ENCODE measurements around the gene PITX1.

GRCh38 chr5:134058937-134059481 is 54.2 kb upstream of the VDAC1 start:
- PRO-cap: no peak
- RAMPAGE, long total RNA: no peak

GRCh38 chr5:134129207-134129938 is 14.9 kb downstream of the TCF7 start:
- PRO-cap: no peak
- RAMPAGE, long total RNA: no peak

GRCh38 chr5:134134935-134135544 is 20.6 kb downstream of the TCF7 start:
- PRO-cap: no peak
- RAMPAGE, long total RNA: no peak

DNA sequence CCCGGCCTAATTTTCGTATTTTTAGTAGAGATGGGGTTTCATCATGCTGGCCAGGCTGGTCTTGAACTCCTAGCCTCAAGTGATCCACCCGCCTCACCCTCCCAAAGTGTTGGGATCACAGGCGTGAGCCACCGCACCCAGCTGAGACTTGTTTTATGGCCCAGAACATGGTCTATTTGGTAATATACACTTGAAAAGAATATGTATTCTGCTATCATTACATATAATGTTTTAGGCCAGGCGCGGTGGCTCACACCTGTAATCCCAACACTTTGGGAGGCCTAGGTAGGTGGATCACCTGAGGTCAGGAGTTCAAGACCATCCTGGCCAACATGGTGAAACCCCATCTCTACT is 16.9 kb downstream of the SKP1 start:
- PRO-cap: no peak
- RAMPAGE, long total RNA: no peak

GRCh38 chr5:134226887-134227302 is 1.0 kb upstream of the PPP2CA start:
- PRO-cap: no peak
- RAMPAGE, long total RNA: no peak

- PRO-cap: no peak
- RAMPAGE, long total RNA: no peak
Observed at GRCh38 chr5:134236395-134236829, 10.5 kb upstream of the PPP2CA start.

GRCh38 chr5:134399123-134399746 is 12.4 kb downstream of the CDKN2AIPNL start:
- PRO-cap: no peak
- RAMPAGE, long total RNA: no peak

- PRO-cap: no peak
- RAMPAGE, long total RNA: no peak
Observed at GRCh38 chr5:134503235-134503784, 22.2 kb upstream of the JADE2 start.

DNA sequence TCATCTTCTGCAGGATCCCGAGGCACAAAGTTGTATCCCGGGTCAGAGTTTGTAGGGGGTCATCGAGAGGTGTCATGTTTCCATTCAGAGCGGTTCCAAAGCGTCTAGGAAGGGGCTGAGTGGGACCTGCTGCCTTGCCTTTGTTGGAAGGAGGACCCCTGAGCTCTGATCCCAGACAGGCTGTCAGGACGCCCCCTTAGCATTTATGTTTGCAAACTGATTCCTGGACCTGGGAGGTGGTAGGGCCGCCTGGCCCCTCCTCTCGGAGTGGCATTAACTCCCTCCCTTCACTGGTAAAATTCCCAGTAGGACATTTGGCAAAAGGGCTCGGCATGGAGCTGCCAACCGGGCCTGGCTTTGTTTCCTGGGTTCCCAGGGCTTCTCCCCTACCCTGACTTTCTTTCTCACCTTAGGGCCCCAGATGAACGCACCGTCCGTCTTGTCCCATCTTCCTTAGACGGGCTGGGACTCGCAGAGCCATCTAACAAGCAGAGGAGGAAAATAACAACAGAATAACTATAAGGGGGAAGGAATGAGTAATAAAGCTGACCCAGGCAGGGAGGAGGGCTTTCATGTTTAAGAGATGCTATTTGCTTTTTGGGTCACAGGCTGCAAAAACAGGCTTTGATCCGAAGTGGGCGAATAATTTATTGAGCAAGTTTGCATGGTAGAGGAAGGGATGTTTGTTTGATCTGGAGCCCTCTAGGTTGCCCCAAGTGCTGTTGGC is 2.6 kb downstream of the JADE2 start:
- PRO-cap: no peak
- RAMPAGE, long total RNA: no peak

- PRO-cap: no peak
- RAMPAGE, long total RNA: no peak
Observed at GRCh38 chr5:134566130-134566618, 40.7 kb downstream of the JADE2 start.

- PRO-cap: no peak
- RAMPAGE, long total RNA: no peak
Observed at GRCh38 chr5:134573417-134573981, 48.0 kb downstream of the JADE2 start.

DNA sequence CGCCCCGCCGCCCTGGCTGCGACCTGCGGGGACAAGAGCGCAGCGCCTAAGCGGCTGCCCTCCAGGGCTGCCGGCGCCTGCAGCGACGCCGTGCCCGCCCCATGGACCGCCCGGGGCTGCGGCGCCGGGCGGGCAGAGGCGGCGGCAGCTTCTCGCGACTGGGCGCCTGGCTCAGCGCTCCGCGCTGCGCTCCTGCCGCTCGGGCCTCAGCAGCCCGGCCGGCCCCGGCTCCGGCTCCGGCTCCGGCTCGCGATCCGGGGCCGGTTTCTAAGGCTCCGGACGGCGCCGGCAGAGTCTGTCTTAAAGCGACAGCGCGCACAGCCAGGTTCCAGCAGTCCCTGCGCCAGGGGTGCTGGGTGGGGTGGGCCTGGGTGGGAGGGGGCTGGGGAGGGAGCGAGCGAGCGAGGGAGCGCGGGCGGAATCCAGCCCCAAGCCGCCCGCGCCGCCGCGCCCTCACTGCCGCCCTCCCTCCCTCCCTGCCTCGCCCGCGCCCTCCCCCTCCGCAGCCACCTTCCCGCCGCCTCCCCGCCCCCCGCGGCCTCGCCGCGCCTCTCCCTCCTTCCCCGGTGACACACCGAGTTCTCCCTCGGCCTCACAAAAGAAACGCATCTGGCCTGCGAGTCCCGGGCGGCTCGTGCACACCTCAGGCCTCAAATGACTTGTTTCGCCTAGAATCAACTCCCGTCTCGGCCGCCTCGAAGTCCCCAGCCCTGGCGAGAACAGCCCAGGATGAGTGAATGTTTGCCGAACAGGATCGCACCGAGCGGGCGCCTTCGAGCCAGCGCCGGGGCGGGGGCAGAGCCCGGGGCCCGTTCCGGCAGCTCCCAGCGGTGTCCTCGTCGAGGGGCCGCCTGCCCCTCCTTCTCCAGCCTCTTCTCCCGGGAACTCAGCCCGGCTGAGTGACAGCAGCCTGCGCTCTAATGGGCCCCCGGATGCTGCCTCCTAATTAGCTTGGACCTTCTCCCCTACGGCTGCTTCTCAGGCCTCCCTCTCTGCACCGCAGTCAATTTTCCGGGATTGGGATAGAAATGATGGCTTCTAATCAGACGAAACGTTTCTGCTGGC is at the start of gene PITX1:
PITX1 (minus strand) TSS at position 302 of the 1,065 bp plus-strand sequence.
- PRO-cap: no peak
- RAMPAGE, long total RNA: no peak

- PRO-cap: no peak
- RAMPAGE, long total RNA: no peak
Observed at GRCh38 chr5:135035038-135035425, 1.0 kb upstream of the PITX1 start.

- PRO-cap: no peak
- RAMPAGE, long total RNA: no peak
Observed at GRCh38 chr5:135053797-135054657, 20.0 kb upstream of the PITX1 start.

DNA sequence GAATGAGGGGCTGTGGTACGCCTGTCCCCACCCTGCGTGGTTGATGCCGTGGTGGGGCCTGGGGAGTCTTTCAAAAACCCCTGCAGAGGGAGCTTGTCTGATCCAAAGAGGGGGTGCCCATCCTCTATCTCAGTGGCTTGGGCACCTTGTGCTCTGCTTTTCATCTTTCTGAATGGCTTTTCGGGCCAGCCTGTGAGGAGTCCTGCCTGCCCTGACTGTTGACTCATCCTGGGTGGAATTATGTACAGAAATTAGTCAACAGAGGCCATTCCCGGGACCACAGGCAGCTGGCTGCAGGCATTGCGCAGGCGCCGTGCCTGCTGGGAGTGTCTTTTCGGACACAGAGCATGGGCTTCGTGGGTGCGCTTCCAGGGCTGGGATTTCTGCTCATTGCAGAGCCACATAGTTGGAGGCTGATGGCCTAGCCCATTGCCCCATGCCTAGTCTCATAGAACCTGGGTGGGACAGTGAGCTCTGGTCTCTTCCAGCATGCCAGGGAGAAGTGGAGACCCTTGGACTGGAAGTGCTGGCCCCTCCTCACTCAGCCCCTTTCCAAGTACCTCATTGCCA is 93.8 kb upstream of the PITX1 start:
- PRO-cap: no peak
- RAMPAGE, long total RNA: no peak

DNA sequence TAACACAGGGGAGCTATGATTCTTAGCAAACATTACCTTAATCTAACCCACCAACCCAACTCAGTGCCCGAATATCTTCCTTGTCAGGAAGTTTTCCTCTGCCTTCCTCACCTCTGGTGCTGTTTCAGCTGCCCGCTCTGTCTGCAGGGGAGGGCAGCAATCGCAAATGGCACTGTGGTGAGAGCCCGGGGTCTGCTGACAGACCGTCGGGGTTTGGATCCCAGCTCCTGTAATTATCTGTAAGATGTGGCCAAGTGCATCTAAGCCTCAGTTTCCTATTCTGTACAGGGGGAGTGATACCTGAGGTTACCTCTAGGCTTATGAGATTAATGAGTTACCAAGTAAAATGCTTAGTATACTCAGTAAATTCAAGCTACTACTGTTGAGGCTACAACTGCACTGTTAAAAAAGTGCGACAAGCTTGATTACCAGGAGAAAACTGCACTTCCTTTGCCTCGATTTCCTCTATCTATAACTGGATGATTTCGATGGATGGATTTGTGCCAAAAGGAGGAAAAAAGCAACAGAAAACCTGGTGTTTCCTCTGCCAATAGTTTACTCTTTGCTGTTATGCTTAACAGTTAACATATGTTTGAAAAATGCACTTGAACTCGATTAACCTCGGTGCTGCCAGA is 22.5 kb downstream of the MACROH2A1 start:
- PRO-cap: no peak
- RAMPAGE, long total RNA: no peak

DNA sequence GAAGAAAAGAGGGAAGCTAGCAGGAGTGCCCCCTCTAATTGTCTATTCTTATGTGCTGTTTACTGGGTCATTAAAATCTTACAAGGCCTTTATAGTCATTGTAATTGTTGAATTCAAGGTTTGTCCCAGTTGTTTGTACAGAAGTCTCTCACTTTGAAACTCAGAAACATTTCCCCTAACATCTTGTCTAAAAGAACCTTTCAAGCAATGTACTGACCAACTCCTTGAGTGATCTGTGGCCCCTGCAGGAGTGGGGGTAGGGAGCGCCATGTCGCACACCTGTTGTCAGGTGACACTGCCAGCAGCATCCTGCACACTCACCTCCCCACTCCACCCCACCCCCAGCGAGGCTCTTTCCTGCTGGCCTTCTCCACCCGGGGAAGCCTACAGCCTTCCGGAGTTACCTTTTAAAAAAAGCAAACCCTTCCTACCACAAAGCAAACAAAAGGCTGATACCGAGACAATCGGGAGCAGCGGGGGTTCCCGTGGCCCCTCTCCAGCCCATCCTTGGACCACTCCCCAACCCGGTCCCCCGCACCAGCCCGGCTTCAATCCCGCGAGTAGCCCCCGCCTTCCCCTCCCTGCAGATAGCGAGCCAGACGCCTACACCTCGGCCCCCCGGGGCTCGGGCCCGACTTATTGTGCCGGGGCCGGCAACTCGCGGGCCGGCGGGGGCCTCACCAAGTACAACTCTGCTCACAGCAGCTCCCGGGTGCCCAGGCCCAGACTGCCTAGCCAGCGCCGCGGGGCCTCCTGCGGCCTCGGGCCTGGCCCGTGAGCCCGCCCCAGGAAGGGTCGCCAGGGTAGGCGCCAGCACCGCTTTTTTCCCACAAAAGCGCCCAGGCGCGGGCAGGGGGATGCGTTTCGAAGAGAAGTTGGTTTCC is 838 bp downstream of the MACROH2A1 start:
- PRO-cap: no peak
- RAMPAGE, long total RNA: no peak

GRCh38 chr5:135456104-135456783 is 4.1 kb upstream of the TIFAB start:
- PRO-cap: no peak
- RAMPAGE, long total RNA: no peak

GRCh38 chr5:135466121-135466631 is 14.0 kb upstream of the TIFAB start:
- PRO-cap: no peak
- RAMPAGE, long total RNA: no peak

- PRO-cap: no peak
- RAMPAGE, long total RNA: no peak
Observed at GRCh38 chr5:135488795-135489517, 36.8 kb upstream of the TIFAB start.